Amniotic epithelial cell (primary cell): ENCODE measurements around the gene EVA1C.

- RRBS = no CpG with 5 or more reads among the region's 2 CpGs
These were observed 42.4 kb downstream of the URB1 start for GRCh38 chr21:32350502-32350702.

DNA sequence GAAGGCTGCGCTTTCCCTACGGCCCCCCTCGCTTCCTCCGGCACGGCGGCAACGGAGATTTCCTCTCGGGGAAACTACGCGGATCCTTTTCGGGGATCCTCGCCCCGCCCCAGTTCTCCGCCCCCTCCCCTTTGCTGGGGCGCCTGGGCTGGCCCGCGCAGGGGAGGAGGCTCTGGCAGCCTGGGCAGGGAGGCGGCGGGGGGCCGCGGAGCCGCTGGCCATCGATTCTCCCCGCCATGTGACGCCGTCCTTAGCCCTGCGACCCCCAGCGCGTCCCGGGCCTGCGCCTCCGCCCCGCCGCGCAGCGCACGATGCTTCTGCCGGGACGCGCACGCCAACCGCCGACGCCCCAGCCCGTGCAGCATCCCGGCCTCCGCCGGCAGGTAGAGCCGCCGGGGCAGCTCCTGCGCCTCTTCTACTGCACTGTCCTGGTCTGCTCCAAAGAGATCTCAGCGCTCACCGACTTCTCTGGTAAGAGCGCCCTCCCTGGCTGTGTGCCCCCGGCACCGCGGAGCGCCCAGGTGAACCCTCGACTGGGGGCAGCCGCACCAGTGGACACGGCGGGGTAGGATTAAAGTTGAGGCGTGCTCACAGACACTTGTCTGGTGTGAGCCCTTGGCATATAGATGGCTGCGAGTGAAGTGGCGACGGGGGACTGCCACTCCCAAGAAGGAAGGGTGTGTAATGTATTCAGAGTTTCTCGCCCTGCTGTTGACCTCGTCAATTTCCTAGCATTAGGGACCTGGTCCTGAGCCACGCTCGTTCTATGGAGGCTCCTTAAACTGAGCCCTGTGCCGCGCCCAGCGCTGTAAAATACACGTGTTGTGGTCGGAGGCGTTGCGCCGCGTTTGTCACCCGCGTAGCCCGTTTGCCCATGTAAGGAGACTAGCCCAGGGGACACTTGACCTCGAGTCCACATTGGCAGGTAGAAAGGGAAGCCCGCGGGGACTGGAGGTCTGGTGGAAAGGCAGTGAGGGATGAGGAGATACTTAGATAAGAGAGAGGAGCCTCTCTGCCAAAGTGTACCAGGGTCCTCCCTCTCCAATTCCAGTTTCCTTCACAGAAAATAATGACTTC, at the start of gene EVA1C:
TSS of gene EVA1C (plus strand) at position 164 of the 1,077 bp plus-strand sequence.
- RRBS = 2% methylated on average over 17 of the region's 85 CpGs

- RRBS = no CpG with 5 or more reads among the region's 5 CpGs
These were observed 28.5 kb downstream of the EVA1C start for GRCh38 chr21:32440935-32441551.

- RRBS = no CpG with 5 or more reads among the region's 10 CpGs
These were observed 44.1 kb downstream of the EVA1C start for GRCh38 chr21:32456314-32457208.

DNA sequence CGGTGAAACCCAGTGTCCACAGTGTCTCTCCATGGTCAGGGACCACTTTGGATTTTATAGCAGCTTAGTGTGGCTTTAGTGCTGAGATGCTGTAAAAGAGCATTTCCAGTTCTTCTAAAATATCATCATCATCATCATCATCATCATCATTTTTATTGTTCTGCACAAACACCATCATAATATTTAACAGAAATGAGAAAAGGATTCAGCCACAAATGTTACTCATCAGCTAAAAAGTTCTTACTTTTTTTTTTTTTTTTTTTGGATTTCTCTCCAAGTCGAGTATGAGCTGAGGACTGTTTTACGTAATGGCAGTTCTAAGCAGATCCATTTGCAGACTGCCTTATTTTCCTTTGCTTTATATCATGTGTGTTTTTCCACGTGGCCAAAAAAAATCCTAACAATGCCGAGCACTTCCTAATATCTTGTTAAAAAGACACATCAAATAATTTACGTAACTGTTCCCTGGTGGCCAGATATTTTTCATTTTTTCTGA, 62.8 kb downstream of the EVA1C start:
- RRBS = no CpG with 5 or more reads among the region's 6 CpGs

- RRBS = 90% methylated on average over 1 of the region's 13 CpGs
These were observed 61.2 kb downstream of the TCP10L start for GRCh38 chr21:32523786-32524878.

GRCh38 chr21:32544514-32545229, 40.7 kb downstream of the TCP10L start:
- RRBS = no CpG with 5 or more reads among the region's 7 CpGs

- RRBS = no CpG with 5 or more reads among the region's 9 CpGs
These were observed 9.6 kb downstream of the PAXBP1 start for GRCh38 chr21:32761900-32762393.

DNA sequence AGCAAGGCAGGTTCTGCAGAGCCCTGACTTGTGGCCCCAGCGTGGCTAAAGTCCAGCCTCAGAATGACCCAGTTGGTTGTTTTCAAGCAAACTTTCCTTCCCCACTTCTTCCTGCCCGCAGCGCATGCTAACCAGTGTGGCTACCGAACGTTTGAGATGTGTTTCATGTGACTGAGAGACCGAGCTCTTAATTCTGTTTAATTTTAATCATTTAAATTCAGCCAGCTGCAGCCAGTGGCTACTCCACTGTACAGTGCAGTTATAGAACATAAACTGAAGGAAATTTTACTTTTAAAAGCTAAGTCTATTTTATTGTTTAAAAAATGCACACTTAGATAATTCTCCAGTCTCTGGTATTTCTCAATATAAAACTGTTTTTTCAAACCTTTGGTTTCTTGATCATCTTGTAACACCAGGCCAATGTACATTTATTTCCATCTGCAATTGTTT, 6.0 kb upstream of the IL10RB start:
- RRBS = no CpG with 5 or more reads among the region's 6 CpGs

DNA sequence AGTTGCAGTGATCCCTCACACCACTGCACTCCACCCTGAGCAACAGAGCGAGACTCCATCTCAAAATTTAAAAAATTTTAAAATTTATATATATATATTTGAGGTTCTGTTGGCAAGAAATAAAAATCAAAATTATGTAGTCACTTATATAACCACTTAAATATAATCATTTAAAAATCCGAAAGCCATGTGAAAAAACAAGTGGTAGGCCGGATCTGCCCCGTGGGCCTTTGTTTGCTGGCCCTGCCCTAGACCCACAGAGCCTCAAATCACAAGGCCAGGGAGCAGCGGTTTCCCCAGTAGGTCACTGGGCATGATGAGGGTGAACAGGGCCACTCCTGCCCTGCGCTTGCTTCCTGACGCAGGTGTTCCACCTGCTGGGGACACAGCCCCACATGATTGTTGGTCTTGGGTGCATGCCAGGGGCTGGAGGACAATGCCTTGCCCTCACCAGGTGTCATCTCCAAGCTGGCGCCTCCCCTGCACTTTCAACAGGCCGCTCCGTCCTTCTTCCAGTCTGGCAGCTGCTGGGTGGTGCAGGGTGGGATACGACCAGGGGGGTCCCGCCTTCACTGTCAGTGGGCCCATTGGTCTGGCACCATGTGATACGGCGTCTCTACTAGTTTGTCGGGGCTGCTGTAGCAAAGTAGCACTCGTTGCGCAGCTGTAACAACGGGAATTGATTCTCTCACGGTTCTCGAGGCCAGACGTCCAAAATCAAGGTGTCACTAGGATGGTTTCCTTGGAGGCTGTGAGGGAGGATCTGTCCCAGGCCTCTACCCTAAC, 24.3 kb downstream of the IL10RB start:
- RRBS = no CpG with 5 or more reads among the region's 21 CpGs

DNA sequence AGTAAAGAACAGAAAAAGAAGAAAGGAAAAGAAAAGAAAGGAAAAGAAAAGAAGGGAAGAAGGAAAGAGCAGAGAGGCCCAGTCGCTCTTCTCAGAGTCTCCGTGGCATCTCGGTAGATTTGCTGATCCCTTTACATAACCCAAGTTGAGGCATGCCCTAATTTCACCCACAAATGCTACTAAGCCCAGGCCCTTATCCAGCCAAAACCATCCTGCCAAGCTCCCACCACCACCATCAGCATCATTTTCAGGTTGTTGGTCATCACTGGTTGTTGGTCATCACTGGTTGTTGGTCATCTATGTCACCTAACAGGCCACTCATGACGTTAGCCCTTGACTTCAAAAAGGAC, 20.9 kb upstream of the IFNGR2 start:
- RRBS = no CpG with 5 or more reads among the region's 4 CpGs

DNA sequence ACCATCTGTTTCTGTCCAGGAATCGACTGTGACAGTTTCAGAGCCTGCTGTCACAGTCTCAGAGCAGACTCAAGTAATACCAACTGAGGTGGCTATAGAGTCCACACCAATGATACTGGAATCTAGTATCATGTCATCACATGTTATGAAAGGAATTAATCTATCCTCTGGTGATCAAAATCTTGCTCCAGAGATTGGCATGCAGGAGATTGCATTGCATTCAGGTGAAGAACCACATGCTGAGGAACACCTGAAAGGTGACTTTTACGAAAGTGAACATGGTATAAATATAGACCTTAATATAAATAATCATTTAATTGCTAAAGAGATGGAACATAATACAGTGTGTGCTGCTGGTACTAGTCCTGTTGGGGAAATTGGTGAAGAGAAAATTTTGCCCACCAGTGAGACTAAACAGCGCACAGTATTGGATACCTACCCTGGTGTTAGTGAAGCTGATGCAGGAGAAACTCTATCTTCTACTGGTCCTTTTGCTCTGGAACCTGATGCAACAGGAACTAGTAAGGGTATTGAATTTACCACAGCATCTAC, 10.8 kb downstream of the SON start:
- RRBS = no CpG with 5 or more reads among the region's 3 CpGs

DNA sequence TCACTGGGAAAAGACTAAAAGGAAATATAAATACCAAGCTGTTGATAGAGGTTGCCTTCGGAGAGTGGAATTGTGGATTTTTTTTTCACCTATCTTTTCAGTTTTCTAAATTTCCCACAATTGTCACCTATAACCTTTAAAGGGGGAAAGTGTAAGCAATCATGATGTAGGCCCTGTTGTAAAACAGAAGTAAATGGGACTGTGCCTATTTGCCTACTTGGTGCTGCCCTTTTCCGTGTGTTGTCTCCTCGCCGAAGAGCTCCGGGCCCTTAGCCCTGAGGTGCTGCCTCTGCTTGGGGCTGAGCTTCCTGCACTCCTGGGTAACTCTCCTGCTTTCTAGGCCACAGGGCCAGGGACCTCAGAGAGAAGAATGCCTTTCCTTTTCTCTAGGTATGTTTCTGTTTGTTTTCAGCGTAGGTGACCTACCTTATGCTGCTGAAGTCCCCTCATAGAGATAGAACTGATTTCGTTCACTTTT, 61.4 kb downstream of the ITSN1 start:
- RRBS = no CpG with 5 or more reads among the region's 7 CpGs

GRCh38 chr21:33799155-33800198, 116.1 kb downstream of the ATP5PO start:
- RRBS = no CpG with 5 or more reads among the region's 7 CpGs

- RRBS = no CpG with 5 or more reads among the region's 7 CpGs
These were observed 11.6 kb downstream of the ATP5PO start for GRCh38 chr21:33903810-33904502.

GRCh38 chr21:33914132-33914688, 1.4 kb downstream of the ATP5PO start:
- RRBS = no CpG with 5 or more reads among the region's 5 CpGs

- RRBS = no CpG with 5 or more reads among the region's 3 CpGs
These were observed 8.9 kb upstream of the ATP5PO start for GRCh38 chr21:33924543-33924789.

GRCh38 chr21:33930924-33931085, 15.2 kb upstream of the ATP5PO start:
- RRBS = no CpG with 5 or more reads among the region's 2 CpGs

DNA sequence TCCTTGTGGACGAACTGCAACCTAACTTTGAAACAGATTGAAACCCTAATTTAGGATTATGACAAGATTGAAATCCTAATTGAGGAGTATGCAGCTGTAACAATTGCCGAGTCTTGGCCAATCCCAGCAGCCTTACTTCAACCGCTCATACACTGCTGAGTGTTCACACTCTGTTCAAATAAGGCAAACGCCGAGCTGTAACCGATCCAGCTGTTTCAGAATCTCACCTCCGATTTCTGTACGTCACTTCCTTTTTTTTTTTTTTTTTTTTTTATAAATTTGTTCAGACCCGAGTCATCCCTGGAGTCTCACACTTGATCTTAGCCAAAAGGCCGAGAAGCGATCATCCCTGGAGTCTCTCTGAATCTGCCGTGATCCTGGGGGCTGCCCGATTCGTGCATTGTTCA, 22.3 kb upstream of the ATP5PO start:
- RRBS = no CpG with 5 or more reads among the region's 14 CpGs

GRCh38 chr21:33940649-33941476, 25.3 kb upstream of the ATP5PO start:
- RRBS = no CpG with 5 or more reads among the region's 12 CpGs